Hematopoietic multipotent progenitor cell (in vitro differentiated cells): ENCODE data around the genes RNF7 and PCOLCE2.

DNA sequence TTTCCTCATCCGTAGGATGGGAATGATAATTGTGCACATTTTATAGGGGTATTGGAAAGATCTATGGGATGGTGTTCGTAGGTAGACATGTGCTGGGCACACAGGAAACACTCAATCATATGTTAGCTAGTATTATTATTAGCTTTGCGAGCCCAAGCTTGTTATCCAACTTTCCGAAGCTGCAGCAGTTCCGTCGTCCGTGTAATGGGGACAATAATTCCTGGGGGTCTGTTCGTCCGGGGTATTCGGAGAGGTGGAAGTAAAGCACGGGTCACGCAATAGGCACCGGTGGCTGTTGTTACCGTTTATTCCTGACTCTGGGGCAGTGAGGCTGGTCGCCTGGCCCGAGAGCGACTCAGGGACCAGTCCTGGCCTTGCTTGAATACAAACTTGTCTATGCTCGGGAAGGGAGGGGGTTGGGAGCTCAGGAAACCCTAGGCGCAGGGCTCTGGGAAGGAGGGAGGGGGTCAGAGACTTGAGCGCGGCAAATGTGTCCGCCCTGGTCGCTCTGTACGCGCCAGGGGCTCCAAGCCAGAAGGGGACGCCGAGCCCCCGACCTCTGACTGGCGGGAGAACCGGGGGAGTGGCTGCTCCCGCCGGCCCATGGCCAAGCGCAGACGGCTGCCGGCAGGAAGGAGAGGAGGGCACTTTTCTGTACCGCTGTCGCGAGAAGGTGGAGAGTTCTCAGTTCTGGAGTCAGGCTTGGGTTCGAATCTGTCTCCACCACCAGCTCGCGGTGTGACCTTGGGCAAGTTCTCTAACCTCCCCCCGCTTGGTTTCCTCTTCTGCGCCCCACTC lies 1.4 kb downstream of the SPSB4 start:
- CAGE, long polyA plus RNA = no peak

- CAGE, long polyA plus RNA = no peak
Measured at GRCh38 chr3:141235981-141236180, 4.3 kb downstream of the PXYLP1 start.

DNA sequence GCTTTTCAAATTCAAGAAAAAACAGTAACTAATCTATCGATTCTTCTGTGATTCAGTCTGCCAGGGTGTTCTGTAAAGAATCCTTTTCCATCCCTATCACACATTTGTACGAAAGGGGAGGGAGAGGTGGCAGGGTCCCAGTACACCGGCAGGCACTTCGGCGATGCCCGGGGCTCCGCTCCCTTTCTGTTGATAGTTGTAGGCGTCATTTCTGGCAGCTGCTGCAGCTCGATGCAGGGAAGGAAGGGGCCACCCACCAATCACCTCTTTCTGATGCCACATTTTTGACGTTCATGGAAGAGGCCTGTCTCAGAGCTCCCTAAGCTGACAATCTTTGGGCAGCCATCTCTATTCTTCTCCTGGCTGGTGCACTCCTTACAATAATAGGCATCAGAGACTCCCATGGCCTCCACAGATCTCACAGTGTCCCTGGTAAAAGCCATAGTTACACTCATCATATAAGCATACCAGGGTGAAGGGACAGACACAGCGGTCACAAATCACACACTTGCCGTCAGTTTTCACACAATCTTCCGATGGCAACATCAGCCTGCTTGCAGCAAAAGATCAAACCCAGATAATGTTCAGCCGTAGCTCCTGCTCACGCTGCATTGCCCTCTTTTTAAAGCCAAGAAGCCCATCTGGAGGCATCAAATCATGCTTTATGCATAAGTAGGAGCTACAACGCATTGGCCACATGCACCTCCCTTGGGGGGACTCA lies 60.8 kb upstream of the ZBTB38 start:
- CAGE, long polyA plus RNA = no peak

GRCh38 chr3:141401700-141401871 lies 33.3 kb downstream of the ZBTB38 start:
- CAGE, long polyA plus RNA = no peak

- CAGE, long polyA plus RNA = no peak
Measured at GRCh38 chr3:141441947-141442332, 44.9 kb upstream of the RASA2 start.

- CAGE, long polyA plus RNA = no peak
Measured at GRCh38 chr3:141485627-141486611, 908 bp upstream of the RASA2 start.

- CAGE, long polyA plus RNA = no peak
Measured at GRCh38 chr3:141493102-141493566, 6.3 kb downstream of the RASA2 start.

DNA sequence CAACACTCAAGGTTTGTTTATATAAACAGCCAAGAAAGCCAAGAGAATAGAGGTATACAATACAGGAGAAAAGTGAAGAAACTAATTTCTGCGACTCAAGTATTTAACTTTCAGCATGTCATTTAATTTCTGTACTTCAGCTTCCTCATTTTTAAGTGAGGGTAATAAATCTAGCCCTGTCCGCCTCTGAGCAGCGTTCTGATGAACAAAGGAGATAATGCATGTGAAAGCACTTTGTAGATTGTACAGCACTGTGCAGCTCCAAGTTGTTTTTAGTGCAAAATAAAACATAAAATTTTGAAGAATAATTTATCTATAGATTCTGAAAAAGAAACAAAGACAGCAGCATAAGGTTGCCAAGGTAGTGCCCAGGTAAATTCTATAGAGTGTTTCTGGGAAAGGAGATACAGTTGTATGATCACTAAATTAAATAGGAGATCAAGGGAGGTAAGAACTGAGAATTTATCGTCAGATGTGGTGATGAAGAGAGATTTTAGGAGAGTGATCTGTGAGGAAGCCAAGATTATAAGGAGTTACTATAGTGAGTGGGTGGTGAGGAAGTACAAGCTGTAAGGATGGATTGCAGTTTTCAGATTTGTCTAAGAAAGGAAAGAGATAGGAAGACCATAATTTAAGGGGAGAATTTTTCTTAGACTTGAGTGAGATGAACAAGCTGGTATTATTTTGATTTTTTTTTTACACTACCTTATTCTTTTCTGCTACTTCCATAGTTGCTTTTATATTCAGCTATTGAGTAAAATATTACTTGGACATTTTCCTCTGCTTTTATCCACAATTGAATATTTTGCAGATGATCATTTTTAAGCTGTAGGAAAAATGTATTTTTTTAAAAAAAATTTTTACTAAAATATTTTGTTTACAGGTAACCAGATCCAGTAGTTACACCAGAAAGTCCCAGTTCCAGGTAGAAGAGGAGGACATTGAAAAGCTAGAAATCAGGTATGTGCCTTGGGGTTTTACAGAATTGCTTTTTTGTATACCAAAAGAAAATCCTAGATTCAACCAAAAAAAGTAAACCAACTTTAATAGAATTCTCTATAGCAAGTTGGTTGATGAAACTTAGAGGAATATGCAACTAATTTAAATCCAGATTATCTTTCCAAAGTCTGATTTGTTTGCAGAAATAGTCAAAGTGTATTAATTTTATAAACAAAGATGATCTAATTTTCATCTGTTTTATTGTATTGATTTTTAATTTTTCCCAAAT lies 71.6 kb downstream of the RASA2 start:
- CAGE, long polyA plus RNA = no peak

- CAGE, long polyA plus RNA = no peak
Measured at GRCh38 chr3:141646625-141647115, 91.4 kb upstream of the RNF7 start.

DNA sequence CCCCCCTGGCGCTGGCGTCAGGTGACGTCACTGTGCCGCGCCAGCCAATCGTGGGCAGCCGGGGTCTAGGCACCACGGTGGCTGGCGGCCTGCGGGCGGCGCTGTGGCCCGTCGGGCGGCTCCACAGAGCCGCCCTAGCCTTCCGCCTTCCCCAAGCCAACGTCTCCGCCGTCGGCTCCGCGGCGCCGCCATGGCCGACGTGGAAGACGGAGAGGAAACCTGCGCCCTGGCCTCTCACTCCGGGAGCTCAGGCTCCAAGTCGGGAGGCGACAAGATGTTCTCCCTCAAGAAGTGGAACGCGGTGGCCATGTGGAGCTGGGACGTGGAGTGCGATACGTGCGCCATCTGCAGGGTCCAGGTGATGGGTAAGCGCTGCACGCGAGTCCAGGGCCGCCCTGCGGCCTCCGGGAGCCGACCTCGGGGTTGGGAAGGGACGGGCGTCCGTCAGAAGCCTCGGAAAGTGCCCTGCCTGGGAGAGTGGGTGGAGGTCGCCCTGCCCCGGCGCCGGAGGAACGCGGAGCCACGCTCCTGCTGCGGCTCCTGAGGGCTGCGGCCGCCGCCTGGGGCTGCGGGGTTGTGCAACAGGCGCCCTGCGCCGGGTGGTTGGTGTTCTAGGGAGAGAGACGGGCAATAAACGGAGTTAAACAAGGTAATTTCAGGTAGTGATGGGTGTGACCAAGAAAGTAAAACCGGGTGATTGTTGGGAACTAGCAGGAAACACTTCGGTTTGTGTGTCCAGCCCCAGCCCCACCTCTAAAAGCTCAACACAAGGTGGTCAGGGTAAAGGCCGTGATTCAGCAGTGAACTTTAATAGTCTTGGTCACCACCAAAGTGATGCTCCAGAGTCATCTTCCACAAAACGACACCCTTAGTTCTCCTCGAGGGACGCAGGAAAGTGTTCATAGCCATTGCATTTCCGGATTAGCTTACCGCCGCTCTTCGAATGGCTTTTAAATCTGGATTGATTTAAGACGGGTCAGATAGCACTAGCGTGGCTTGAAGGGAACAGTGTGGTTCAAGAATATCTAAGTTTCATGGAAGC lies at the start of gene RNF7:
TSS of gene RNF7 (plus strand) at position 147 of the 1,042 bp plus-strand sequence.
- CAGE, long polyA plus RNA = start-site peak on the plus strand centred at position 165 of the sequence, 57 bp wide, 2,748 reads

GRCh38 chr3:141830572-141830878 lies 45.9 kb upstream of the ATP1B3 start:
- CAGE, long polyA plus RNA = no peak

- CAGE, long polyA plus RNA = no peak
Measured at GRCh38 chr3:141899975-141900855, 23.8 kb downstream of the ATP1B3 start.

DNA sequence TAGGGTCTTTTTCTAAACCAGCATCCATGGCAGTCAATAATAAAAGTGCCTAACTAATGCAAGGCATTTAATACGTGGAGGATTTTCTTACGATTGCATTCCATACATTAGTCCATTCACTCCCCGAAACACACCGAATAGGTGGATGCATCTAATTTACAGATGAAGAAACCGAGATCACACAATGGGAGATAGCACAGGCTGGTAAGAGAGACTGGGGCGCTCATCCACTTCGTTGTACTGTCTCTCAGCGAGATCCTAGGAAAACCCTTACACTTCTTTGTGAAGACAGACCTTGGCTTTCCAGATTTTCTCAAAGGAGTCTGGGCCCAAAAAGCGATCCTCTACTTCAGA lies 993 bp downstream of the TFDP2 start:
- CAGE, long polyA plus RNA = no peak

- CAGE, long polyA plus RNA = no peak
Measured at GRCh38 chr3:142210542-142211183, 14.7 kb downstream of the GK5 start.

- CAGE, long polyA plus RNA = no peak
Measured at GRCh38 chr3:142597922-142598610, 1.9 kb downstream of the PLS1 start.

- CAGE, long polyA plus RNA = no peak
Measured at GRCh38 chr3:142602663-142603329, 6.6 kb downstream of the PLS1 start.

DNA sequence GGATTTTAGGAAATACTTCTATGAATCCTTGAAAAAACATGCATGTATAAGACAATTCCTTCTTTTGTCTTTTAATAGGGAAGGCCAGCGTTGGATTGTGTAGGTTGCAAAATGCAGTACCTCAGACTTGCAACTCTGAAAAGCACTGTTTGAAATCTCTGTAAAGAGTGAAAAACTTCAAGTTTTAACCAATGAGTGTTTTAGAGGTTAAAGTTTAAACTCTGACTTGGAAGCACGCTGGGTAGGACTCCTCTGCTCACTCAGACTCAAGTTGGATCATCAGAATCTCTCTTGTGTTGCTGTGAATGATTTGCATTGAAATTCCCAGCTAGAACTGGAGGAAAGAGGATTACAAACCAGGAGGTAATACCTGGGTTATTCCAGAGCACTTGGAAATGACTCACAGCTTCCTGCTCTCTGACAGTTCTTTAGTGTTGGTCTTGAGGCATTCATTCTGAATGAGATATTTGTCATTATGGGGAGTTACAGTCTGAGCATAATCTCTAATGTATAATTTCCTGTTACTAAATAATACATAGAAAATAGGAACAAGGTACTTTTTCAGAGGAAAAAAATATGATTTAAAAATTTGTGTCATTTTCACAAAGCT lies 49.1 kb downstream of the PLS1 start:
- CAGE, long polyA plus RNA = no peak

GRCh38 chr3:142888480-142889627 lies at the start of gene PCOLCE2:
PCOLCE2 (minus strand) TSS chr3:142889083.
- CAGE, long polyA plus RNA = no peak

DNA sequence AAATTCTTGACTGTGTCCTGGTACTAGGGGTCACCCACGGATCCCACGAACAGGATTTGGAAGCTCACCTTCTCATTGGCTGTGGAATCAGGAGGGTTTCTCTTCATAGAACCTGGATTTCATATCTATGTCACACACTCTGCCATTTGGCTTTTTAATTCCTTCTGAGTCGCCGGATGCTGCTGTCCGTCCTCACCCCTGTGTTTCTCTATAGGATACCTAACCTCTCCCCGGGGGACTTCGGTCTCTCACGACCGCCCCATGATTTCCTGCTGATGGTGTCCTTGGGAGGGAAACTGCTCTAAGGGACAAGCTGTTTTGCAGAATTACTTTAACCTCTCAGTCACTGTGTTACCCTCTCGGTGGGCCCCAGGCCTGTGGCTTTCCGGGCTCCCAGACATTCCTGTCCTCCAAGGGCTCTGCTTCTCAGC lies 40.7 kb downstream of the CHST2 start:
- CAGE, long polyA plus RNA = no peak

- CAGE, long polyA plus RNA = no peak
Measured at GRCh38 chr3:143171045-143171807, 51.7 kb downstream of the CHST2 start.